Heart right ventricle (tissue), 2 donors: ENCODE measurements around the genes PAH, STAB2 and HSP90B1.

GRCh38 chr12:100128078-100128658 is 14.5 kb downstream of the BLTP3B start:
- PRO-cap, 2 experiments = peak in 1 of 2 experiments; most common plus-strand start chr12:100128355 (in 1)

DNA sequence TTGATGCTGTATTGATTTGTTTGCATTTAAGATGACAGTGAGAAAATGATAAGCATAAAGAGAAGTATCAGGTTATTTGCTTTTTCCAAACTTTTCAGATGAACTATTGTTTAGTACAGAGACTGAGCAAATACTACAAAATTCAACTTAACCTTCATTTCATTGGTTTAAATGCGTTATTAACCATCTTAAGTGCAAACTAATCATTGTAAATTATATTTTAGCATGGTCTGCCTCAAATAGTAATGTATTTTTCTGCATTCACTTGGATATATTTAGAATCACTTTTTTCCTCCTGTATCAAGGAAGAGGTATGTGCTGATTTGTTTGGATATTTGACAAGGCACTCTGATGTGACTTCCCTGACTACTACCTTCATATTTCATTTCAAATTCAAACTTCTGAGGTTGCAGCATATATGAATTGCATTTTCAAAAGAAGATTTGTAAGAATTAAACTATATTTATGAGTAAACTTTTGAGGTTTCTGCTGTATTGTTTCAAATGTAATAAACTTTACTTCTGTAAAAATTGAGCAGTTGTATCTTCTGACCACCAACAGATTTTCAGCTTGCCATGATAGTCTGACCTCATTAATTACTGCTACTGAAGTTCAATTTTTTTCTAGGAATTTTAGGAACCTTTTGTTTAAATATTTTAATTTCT is 17.1 kb upstream of the SLC17A8 start:
- PRO-cap, 2 experiments = no peak in any of the 2 experiments

GRCh38 chr12:100437249-100437829 is 36.3 kb upstream of the NR1H4 start:
- PRO-cap, 2 experiments = no peak in any of the 2 experiments

- PRO-cap, 2 experiments = no peak in any of the 2 experiments
Measured at GRCh38 chr12:100484214-100484945, 10.7 kb downstream of the NR1H4 start.

DNA sequence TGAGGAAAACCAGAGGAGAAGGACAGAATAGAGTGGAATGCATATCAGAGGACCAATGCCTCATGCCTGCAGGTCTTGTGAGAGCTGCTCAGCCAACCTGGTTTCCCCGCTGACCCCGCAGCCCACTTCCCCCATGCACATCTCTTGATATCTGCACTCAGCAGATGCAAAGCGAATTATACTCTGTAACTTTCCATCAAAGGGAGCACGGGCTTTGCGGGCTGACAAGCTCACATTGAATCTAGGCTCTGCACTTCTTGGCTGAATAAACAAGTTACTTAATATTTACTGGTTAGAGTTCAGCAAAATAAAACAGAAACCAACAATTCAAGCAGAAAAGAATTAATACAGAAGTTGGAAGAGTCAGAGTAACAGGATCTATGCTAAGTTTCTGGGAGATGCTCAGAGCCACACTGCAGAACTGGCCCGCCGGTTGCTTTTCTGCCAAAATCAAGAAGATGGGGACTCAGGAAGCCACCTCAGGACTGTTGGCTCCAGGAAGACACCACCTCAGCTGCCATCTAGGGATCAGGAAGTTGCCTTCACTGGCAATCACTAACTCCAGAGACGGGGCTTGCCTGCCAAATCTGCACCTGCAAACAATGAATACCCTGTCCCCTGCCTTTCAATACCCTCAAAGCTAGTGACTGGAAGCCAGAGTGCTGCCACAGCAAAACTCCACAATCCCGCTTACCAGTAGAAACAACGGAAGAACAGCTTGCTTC is 46.5 kb downstream of the NR1H4 start:
- PRO-cap, 2 experiments = no peak in any of the 2 experiments

DNA sequence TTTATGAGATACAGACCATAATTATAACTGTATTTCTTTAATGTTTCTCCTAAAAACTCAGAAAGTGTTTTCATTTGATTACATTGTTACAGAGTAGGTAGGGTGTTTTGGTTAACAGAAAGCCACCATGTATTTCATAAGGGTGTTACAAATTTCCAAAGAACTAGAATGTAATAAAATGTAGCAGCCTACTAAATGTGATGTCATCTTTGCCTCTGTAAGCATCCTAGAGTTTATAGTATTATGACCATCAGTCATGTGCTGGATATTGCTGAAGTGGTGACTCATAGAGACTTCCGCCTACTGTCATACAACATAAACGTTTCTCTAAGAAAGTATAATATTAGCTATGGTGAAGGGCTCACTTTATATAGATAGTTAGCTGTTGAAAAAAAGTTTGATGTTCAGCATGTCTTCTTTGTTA is 3.2 kb downstream of the GAS2L3 start:
- PRO-cap, 2 experiments = peak in 1 of 2 experiments; most common minus-strand start position 208 of the sequence (in 1)

DNA sequence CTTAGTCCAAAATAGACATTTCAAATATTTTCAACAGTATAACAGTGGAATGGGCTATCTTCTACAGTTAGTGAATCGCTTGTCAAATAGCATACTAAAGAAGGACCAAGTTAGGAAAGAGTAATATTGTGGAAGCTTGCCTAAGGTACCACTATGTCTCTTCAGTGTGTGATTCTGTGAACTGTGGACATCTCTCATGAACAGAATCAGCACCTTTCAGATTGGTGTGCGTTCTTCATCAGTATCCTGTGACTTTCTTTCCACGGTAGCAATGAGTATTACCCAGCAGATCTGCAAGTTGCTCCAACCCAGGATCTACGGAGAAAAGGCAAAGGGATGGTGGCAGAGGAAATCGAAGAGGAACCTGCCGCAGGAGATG is 37.3 kb downstream of the UTP20 start:
- PRO-cap, 2 experiments = no peak in any of the 2 experiments

GRCh38 chr12:101696549-101697236 is 747 bp upstream of the CHPT1 start:
- PRO-cap, 2 experiments = peak in 1 of 2 experiments; most common plus-strand start chr12:101696927 (in 1); most common minus-strand start chr12:101696714 (in 1)

DNA sequence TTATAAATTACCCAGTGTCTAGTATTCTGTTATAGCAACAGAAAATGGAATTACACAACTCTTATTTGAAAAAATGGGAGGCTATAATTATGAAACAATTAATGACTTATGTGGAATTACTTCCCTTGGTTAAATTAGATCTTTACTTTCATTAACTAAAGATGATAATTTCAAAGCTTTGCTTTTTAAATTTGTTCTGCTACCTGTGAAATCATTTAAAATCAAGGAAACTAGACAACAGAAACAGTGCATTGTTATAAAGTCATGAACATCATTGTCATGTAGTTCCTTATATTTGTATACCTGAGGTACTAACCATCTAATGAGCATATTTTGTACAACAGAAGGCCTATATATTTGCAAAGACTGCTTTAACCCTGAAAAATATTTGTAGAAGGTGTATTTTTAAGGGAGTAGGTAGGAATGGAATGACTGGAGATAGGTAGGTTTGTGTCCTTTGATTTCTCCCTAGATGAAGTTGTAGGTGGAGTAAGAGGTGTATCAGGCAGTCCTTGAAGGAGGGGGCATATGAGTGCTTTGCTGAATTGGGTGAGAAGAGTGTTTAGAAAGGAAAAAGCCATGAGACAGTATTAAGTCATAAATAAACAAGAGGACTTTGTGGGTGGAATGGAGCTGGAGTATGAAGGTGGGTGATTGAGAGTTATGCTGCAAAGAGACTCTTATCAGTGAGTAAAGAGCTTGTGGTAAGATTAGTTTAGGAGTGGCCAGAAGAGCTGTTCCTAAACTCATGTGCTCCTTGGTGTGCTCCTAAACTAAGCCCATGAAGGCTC is 9.4 kb downstream of the CHPT1 start:
- PRO-cap, 2 experiments = no peak in any of the 2 experiments

GRCh38 chr12:101717708-101718489 is 20.5 kb downstream of the CHPT1 start:
- PRO-cap, 2 experiments = no peak in any of the 2 experiments

DNA sequence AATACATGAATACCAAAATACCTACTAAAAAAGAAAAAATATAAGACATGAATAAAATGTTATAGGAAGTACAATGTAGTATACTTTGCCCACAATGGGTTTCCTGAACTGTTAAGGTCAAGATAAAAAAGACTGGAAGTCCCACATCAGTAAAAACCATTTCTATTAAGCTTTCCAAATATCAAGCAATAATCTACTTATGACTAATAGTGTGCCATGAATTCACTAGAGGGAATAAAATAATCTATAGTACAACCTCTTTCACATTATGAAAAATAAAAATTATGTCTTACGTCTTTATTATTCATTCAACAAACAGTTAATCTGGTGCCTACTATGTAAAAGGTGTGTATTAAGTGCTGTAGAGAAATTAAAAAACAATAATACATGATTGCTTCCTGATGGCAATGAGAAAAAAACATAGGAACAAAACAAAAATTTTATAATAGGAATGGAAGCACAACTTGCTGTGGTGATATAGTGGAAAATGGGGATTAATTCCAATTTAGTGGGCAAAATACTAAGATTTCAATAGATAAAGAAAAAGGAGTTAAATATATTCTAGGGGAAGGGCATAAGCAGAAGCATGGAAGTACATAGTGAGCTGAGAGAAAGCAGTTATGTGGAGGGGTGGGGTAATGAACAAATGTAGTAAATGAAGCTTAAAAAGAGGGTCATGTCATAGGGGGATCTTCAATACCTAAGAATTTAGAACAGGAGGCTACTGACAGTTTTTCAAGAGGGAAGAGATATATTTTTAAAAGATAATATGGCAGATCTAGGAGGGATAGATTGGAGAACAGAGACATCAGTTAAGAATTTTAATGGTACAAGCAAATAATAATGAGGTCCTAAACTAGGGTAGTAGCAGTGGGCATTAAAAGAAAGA is 9.7 kb downstream of the SYCP3 start:
- PRO-cap, 2 experiments = no peak in any of the 2 experiments

- PRO-cap, 2 experiments = no peak in any of the 2 experiments
Measured at GRCh38 chr12:101777176-101777995, 38.1 kb upstream of the SYCP3 start.

DNA sequence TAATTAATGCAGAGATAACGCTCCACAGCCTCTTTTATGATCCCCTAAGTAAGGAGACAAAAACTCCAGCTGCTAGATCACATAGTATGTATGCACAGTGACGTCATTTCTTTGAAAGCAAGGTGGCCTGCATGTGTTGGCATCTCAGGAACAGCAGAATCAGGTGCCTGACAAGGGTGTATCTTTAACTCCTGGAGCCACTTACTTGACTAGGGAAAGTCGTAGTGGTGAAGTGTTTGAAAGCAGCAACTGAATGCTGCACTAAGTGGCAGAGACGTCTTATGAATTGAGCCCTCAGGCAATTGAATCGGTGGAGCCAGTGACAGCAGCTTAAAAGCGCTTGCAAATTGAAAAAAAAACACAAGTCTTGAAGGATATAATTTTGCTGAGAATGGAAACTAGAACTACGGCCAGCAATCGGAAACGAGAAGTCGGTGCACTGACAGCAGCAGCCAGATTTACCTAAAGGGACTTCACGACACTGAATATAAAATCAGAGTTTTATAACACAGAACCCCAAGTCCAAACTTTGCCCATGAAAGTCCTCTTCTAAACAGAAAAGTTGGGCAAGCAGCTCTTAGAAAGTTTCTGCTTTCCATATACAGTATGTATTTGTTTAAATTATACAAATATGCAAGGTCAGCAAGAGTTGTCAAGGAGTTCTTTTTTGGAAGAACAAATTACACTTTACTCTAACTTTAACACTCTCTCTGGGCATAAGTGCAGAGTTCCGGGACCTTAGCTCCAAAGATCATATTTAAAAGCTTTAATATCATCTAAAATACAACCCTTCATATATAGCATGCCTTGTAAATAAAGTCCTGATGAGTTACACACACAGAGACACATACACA is 1.1 kb downstream of the IGF1 start:
- PRO-cap, 2 experiments = no peak in any of the 2 experiments

DNA sequence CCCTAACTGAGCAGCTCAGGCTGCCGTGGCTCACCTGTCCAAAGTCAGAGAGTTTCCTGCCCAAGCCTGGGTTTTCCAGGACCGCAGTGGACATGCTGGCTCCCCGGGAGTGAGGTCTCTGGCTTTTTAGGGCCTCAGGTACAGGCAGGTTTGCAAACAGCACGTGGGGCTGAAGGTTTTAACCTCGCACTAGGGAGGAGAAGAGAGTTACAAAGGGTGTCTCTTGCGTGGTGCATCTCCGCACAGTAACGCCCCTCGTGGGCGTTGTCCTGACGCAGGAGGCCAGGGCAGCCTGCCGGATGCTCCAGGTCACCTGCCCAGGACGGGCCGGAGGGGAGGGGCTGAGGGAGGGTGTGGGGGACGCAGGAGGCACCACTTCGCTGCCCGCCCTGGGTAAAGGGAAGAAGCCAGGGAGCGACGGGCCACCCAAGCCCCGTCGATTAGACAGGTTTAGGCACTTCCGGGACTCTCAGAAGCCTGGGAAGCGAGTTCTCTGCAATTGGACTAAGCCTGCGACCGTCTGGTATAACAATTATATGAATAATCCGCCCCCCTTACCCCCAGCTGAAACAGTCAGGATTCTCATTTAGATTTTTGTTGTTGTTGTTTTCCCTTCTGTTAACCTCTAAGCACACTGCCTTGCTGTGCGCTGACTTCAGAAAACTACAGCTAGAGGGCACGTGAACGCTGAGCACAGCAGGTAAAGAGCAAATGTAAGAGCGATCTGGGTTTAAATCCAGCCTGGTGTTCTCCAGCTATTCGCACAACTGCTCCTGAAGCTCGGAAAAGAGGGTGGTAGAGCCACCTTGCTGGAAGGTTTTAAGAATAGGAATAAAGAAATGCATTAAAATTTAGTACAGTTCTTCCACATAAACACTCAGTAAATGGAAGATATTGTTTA is at the start of gene PAH:
TSS of gene PAH (minus strand) at position 208 of the 901 bp plus-strand sequence.
- PRO-cap, 2 experiments = no peak in any of the 2 experiments

DNA sequence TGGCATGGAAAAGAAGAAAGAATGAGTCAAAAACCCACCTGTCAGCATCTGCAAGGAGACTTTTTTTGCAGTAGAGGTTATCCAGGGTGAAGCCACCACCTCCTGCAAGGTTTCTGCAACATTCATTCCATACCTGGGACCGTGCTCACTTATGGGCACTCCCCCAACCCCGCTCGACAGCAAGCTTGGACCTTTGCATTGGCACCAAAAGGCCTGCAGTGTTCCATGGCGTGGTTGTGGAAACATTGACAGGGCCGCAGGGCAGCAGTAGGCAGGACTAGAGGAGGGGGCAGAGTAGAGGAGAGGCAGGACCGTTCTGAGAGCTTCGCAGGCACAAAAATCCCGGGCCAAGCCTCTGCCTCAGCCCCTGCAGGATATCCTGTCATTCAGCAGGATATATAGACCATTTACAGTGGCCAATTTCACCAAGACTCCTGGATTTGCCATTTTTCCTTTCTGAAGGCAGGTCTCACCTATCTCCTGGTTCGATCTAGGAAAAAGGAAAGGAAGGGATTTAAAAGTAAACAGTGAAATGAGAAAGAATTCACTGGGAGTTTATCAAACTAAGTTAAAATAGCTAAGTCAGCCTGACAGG is at the start of gene STAB2:
TSS of gene STAB2 (plus strand) at position 425 of the 595 bp plus-strand sequence.
- PRO-cap, 2 experiments = no peak in any of the 2 experiments

GRCh38 chr12:103838697-103839251 is 2.3 kb downstream of the NT5DC3 start:
- PRO-cap, 2 experiments = no peak in any of the 2 experiments

DNA sequence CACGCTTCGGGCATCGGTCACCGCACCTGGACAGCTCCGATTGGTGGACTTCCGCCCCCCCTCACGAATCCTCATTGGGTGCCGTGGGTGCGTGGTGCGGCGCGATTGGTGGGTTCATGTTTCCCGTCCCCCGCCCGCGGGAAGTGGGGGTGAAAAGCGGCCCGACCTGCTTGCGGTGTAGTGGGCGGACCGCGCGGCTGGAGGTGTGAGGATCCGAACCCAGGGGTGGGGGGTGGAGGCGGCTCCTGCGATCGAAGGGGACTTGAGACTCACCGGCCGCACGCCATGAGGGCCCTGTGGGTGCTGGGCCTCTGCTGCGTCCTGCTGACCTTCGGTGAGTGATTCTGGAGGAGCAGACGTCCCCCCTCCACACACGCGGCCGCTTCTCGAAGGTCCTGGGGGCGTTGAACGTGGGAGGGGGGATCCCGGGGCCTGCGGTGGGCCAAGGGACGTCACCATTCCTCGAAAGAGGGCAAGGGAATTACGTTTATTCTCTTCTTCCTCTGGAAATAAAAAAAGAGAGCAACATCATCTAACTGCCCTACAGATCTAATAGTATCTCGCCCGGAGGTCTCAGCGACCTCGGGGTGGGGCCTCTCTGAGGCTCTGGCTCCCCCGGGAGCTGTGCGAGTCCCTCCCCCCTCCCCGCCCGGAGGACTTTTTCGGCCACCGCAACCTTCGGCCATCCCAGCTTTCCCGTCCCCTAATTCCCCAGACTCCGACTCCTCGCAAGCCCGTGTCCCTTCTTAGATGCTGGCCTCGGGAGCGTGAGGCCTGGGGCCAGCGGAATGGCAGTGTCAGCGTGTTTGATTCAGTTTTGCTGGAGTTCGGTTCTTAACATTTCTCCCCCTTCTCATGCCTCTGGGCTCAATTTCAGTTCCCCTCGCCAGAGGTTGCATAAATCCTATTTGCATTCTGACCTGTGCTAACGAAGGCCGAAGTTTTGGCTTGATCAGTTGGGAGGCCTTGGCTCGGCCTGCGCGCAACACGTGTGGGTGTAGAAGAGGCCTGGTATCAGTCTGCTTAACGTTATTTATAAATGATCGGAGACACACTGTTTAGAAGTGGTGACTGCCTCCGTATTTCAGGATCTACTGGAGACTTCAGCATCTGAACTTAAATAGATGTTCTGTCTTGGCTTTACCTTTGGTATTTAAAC is at the start of gene HSP90B1:
TSS of gene HSP90B1 (plus strand) at position 180 of the 1,159 bp plus-strand sequence.
- PRO-cap, 2 experiments = peak in 2 of 2 experiments; most common plus-strand start position 180 of the sequence (in 2)

DNA sequence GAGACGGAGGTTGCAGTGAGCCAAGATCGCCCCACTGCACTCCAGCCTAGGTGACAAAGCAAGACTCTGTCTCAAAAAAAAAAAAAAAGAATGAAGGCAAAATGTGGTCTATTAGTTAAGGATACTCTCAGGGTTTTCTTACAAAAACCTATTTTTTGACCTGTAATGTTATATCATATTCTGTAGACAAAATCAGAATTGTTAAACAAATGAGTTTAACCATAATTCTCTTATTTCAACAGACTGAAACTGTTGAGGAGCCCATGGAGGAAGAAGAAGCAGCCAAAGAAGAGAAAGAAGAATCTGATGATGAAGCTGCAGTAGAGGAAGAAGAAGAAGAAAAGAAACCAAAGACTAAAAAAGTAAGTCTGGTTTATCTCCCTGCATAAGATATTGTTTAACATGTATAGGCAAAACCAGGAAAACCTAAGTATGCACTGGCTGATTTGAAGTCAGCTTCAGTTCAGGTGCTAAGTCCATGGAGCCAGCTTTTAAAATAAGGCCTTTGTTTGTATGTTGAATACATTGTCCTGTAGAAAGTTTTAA is 8.0 kb downstream of the HSP90B1 start:
- PRO-cap, 2 experiments = no peak in any of the 2 experiments

DNA sequence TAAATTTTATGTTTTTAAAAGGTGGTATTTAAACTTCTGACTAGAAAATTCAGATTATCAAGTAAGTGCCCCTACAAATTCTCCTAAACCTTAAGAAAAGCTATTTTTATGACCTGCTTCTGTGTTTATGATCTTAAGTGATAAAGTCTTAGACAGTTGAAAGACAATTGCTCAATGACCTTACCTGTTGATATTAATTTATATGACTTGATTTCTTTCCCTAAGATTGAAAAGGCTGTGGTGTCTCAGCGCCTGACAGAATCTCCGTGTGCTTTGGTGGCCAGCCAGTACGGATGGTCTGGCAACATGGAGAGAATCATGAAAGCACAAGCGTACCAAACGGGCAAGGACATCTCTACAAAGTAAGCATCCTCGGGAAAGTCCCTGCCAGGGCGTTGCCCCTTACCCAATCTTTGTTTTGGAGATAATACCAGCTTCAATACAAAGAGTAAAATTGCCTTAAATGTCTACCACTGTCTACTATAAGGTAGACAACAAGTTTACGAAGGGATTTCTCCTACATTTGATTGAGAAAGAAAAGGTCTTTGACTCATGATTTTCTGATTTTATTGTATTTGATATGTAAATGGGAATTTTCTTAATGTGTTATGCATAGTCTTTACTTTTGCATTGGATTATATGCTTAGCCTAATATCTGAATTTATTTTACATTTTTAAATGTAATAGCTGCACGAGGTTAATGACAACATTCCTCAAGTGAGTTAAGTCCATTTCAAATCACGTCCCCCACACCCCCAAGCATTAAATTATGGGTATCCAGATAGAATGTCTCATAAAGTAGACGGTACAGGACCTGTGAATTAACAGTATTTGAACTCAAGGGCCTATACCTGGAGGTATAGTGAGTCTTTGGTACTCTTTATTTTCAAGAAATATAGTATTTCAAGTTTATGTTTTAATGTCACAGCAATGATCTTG is 13.2 kb downstream of the UQCC6 start:
- PRO-cap, 2 experiments = no peak in any of the 2 experiments

DNA sequence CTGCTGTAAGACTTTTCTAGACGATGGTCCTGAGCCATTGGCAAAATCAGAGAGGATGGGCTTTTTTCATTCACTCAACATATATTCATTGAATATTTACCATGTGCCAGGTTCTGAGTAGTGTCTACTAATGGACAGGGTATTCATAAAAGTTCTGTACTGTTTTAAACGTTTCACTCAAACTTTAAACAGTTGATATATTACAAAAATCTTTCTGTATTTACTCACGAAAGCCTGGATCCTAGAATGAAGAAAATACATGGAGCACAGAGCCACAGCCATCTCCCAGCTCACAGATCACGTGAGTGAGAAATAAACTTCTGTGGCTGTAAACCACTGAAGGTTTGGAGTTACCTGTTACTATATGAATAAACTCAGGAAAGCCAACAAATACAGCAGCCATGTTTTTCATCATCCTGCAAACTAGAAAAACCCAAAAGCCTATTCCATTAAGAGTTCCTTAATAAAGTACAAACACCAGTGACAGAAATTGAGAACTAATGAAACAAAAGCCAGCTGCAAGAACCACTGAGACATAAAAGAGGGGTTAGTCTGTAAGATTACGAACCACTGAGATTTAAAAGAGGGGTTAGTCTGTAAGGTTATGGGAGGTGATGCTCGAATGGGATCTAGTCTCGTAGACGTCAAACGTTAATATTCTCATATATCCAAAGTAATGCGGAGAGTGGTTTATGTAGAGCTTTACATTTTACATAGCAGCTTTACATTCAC is 820 bp upstream of the TDG start:
- PRO-cap, 2 experiments = no peak in any of the 2 experiments